Iris pigment epithelial cell (primary cell): ENCODE data around the gene C4BPA.

GRCh38 chr1:206609184-206609990, 2.9 kb downstream of the EIF2D start:
- RRBS, result no CpG with 5 or more reads among the region's 4 CpGs

DNA sequence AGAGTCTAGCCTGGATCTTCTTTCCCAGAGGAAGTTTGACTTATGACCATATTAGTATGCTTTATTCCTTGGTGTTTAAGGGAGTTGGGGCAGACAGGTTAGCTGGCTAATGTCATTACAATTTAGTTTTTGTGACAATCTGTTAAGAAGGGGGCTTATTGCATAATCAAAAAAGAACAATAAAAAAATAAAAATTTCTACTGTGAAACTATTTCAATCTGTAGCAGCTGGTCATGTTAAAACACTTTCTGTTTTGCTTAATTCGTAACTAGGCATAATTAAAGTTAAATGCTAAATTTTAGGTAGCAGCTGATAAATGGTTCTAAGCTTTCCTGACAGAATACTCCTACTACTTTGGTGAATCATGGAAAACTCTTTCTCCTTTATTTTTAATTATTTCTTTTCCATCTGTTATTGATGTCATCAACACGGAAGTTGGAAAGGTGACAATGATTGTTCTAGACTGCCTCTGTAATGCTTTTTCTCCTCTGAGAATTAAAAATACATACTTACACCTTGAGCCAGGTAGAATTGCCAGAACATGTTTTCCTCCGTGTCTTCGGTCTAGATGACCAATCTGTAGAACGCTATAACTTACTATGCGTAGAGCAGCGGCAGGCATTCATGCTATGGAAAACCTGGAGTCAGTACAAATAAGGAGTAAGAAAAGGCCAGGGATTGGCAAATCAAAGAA, 18.6 kb downstream of the DYRK3 start:
- RRBS, result no CpG with 5 or more reads among the region's 7 CpGs

GRCh38 chr1:206757648-206758274, 12.8 kb upstream of the IL19 start:
- RRBS, result no CpG with 5 or more reads among the region's 10 CpGs

DNA sequence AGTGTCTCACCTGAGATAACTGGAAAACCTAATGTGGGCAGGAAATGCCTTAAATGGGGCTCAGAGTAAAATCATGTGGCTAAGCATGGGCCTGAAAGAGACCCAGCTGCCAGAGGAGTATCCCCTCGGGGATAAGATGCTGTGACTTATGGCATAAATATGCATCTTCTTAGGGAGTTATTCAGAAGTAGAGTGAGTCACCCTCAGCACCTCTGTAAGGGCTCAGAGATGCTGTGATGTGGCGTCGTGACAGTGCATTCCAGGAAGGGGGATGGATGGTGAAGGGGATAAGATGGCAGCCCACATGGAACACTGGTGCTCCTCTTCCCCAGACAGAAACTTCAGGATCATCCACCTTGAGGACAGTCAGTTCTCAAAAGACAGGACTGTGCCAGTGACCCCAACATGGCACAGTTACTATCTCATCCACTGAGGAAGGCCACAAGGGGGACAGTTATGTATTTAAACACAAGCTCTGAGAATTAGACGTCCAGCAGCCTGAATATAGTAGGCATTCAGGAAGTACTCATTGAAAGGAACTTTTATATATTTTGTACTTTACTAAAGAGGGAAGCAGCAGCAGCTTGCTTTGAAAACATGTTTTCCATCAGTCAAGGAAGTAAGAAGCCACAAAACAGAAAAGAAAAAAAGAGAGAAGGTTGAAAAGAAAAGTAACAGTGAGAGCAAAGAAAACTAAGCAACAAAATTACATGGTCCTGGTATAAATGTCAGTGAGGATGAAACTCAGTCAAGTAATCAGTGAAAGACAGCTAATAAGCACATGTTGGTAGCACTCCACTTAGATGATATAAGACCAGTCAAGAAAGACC, 8.3 kb downstream of the IL24 start:
- RRBS, result no CpG with 5 or more reads among the region's 4 CpGs

DNA sequence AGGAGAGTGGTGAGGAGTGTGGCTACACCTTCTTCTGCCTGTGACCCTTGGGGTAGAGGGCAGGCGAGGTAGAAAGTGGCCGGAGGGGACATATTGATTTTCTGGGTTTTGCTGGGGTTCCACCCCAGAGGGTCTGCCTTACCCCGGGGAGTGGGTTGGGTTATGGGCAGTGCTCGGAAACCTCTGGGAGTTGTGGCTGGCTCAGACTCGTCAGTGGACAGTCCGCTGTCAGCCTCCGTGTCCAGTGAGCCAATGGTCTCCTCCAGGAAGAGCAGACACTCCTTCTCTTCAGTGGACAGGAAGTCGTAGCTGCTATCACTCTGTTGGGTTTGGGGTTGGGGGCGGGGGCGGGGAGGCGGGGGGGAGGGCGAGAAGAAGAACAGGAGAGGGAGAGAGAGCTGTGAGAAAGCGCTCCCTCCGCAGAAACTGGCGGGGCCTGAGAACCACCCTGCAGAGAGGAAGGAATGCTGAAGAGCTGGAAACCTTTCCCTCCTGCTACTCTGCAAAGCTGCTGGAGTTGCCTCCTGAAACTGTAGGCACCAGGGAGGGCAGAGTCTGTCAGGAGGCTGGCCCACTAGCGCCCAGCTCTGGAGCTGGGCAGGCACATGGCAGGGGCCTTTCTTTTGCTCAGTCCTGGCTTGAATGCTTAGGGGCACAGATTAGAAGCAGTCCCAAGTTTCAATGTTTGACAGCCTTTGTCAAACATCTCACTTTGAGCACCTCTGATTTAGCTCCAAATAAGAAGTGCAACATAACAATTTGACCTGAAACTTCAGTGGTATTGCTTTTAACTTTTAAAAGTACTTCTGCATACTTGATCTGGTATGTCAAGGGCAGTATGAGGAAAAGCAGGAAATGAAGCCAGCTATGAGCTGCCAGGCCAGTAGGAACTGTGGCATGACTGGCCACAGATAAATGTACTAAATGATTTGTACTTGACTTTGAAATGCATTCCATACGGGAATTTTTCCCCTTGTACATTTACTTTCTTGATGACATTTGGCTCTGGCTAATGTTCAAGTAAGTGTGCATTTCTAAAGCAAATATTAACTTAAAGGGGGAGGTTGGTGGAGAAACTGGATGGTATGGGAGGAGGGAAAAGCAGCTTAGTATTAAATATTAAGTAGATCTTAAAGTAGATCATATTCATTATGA, 7.4 kb downstream of the C1orf116 start:
- RRBS, result 42% methylated on average over 2 of the region's 17 CpGs

DNA sequence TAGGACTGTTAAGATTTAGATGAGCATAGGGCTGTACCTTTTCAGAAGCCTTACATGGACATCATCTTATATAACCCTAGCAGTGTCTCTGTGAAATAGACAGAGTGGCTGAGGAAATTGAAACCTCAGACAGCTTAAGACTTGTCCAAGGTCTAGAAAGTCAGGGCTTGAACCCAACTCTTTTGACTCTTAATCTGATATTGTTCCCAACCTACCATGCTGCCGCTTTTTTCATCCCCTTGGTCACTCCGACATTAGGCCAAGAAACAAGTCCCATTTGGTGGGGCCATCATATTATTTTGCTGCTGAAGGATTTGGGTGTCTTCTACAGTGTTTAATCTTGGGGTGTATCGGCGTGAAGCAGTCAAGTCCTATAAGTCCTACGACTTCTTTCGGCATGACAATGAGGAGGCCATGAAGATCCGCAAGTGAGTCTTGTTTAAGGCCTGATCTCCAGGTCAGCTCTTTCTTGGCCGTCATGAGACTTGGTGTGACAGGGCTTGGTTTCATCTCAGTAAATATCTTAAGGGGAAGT, 9.3 kb downstream of the PFKFB2 start:
- RRBS, result no CpG with 5 or more reads among the region's 8 CpGs

GRCh38 chr1:207063490-207064066, 10.5 kb downstream of the PFKFB2 start:
- RRBS, result no CpG with 5 or more reads among the region's 2 CpGs

- RRBS, result no CpG with 5 or more reads among the region's 4 CpGs
Measured at GRCh38 chr1:207104166-207104629, at the start of gene C4BPA. Gene C4BPA (plus strand): TSS chr1:207104233.

GRCh38 chr1:207282431-207283362, 38.8 kb upstream of the CD55 start:
- RRBS, result no CpG with 5 or more reads among the region's 2 CpGs

GRCh38 chr1:207305018-207305507, 16.4 kb upstream of the CD55 start:
- RRBS, result no CpG with 5 or more reads among the region's 4 CpGs

DNA sequence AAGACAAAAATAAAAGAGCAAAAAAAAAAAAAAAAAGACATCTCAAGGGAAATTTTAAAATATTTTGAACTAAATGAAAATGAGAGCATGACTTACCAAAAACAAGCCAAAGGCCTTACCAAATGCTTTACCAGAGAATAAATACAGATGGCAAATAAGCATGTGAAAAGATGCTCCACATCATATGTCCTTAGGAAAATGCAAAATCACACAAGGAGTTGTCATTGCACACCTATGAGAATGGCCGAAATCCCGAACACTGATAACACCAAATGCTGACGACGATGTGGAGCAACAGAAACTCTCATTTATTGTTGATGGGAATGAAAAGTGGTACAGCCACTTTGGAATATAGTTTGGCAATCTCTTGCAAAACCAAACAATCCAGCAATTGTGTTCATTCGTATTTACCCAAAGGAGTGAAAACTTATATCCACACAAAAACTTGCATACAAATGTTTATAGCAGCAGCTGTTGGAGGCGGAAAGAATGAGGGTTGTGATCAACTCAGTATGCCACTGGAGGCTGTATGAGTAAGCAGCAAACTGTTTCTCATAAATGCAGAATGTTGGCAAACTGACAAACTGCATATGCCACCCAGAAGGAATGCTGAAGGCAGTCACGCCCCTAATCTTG, 60.8 kb upstream of the CR2 start:
- RRBS, result no CpG with 5 or more reads among the region's 7 CpGs

- RRBS, result no CpG with 5 or more reads among the region's 3 CpGs
Measured at GRCh38 chr1:207649969-207650557, 5.1 kb downstream of the CR1L start.

DNA sequence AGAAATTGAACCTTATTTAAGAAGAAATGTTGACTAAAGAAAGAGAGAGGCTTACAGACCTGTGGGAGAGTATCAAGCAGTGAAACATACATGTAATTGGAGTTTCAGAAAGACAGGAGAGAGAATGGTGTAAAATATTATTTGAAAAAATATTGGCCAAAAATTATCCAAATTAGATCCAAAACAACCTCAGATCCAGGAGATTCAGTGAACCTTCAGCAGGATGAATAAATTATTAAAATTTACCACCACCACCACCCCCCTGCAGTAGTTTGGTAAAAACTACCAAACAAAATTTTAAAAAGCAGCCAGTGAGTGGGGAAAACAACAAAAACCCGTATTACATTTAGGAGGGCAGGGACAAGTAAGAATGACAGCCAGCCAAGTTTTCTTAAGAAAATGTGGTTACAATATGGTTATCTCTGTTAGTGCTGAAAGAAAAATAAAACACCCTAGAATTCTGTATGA, 14.6 kb downstream of the CD46 start:
- RRBS, result no CpG with 5 or more reads among the region's 1 CpG

GRCh38 chr1:207797298-207798464, 45.8 kb downstream of the CD46 start:
- RRBS, result no CpG with 5 or more reads among the region's 11 CpGs

GRCh38 chr1:207811849-207812865, 60.3 kb downstream of the CD46 start:
- RRBS, result no CpG with 5 or more reads among the region's 16 CpGs

DNA sequence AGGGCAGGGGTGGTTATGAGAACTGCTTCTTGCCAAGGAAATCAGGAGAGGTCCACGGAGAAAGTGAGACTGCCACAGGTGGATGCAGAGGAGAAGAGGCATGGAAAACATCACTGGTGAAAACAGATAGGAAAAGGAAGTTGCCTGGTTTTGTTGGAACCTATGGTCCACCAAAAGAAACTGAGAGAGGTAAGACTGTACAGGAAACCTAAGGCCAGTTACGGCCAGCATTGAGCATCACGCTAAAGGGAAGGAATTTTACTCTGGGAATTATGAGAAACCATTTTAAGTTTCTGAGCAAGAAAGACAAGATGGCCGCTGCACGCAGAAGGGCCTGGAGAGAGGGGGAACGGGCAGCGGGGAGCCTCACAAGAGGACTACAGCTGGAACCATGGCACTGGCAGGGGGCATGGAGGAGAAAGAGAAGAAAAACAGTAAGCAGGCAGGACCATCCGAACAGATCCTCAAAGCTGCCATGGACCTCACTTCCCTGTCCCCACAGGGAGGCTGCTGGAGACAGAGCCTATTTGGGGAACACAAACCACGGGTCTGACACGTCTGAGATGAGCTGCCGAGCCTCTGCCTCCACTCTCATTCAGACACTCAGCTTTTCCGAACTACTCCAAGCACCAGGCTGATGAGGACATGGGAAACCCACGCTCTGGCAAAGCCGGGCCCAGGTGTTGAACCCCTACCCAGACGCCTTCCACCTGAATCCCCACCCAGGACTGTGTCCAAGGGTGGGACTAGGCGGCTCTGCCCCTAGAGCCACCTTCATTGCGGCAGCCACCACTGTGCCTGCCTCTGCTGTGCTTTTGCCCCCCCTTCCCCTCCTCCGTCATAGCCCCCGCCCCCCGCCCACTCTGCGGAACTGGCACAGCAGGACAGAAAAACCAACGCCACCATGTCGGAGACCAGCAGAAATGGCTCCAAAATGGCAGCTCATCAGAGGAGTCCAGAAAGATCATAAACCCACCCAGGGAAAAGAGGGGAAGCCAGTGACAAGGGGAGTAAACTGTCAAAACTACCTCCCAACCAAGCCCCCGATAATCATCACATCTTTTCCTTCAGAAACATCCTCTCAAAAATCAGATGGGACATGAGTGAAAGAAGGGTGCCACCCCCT, 69.0 kb downstream of the CD46 start:
- RRBS, result no CpG with 5 or more reads among the region's 24 CpGs

DNA sequence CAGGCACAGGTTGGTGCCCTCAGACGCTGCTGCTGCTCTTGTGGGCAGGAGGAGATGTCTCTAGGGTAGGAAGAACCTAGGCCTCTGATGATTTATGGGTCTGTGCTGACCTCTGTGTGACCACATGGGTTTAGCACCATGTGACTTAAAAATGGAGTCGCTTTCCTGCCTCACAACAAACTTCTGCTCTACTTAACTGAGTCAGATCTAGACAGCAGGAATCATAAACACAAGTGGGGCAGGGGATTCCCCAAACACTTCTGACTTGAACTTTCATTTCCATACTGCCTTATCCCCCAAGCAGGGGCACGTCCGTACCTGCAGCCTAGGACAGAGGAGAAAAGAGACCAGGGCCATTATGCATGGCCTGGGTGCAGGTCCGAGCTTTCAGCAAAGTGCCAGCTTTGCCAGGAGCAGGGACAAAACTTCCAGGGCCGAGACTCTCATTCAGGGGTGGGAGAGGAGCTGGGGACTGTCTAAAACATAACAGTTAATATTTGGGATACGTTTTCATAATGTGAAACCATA, 79.0 kb downstream of the CD34 start:
- RRBS, result no CpG with 5 or more reads among the region's 7 CpGs

- RRBS, result no CpG with 5 or more reads among the region's 11 CpGs
Measured at GRCh38 chr1:207925073-207925755, 14.3 kb upstream of the CD34 start.

DNA sequence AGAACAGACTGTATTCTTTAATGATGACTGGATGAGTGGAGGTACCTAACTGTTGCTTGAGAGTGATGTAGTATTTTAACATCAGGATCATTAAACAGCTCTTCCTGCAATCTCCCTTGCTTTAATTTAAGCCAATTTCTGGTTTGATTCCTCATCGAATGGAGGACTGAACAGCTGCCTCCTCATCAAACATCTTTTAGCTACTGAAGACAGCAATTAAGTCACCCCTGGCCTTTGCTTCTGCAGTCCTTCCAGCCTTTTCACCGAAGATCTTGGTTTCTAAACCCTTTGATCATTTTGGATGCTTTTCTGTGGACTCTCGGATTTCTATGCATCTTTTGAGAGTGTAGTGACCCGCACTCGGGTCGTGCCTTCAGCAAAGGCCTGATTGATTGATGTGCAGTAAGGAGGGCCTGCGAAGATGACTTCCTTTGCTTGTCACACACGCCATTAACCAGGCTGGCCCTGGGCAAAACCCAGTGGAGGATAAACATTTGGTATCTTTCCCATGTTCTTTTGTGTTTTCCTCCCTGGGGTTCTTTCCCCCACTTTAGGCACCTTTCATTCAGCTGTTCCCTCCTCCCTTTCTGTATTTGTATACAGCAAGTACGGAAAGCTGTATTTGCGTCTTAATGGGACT, 157.4 kb upstream of the CD34 start:
- RRBS, result no CpG with 5 or more reads among the region's 10 CpGs